ENCODE results near the gene AKR7A2.

DNA sequence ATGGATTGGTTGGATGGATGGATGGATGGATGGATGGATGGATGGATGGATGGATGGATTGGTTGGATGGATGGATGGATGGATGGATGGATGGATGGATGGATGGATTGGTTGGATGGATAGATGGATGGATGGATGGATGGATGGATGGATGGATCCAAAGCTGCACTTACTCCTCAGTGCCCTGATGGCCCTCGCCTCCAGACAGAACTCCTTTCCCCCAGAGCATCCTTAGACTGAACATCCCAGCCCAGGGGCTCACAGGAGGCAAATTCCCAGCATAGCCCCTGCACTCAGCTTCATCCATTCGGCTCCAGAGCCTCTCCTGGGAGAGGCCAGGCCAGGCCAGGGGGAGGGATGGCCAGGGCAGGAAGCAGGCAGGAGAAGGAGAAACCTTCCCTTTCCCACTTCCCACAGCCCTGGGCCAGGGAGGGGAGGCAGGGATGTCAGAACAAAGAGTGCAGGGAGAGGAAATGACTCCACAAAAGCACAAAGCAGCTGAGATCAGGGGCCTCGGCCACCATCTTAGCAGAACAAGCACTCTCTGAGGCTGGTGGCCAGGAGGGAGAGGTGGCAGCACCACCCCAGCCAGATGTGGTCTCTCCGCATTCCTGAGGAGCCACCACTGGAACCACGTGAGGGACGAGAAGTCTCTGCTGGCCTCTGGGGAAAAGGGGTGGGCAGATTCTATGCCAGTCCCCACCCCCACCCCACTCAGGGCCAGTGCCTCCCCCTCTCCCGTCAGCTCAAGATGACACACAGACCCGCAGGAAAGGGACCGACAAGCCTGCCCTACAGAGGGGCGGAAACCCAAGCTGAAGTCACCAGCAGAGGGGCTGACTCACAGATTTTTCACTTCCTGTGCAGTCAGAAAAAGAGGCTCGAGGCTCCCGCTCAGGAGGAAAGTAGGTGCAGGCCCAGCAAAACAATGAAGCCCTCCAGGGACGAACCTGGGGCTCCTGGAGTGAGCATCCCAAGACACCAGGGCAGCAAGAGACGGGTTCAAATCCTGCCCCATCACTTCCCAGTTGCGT, 24.0 kb upstream of the ALDH4A1 start:
- PRO-cap, result no peak
- RAMPAGE, long total RNA, result no peak
- RRBS, result no CpG with 5 or more reads among the region's 15 CpGs

DNA sequence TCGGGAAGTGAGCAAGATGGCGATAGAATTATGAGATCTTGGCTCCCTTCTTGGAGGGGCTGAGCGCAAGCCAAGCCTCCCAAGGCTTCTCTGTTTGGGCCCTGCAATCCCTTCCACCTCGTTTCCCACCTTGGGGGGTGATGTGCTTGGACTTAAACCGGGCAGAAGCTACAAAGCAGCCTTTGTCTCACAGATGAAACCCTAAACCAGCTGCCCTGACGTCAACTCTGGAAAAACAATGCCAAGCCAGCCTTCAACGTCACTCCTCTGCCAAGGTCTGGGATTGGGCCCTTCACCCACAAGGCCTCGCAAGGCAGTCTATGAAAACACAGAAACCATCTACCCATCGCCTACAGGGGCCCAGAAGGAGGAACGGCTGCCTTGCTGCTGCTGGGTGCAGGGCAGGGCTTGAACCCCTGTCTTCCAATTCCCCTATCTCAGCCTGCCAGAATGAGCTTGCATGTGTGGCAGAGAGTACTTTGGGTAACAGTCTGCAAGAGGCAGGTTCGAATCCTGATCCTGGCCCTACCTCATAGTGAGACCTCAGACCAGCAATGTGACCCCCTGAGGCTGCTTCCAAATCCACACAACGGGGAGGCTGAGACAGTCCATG, 15.2 kb downstream of the IFFO2 start:
- PRO-cap, result no peak
- RAMPAGE, long total RNA, result no peak
- RRBS, result no CpG with 5 or more reads among the region's 12 CpGs

DNA sequence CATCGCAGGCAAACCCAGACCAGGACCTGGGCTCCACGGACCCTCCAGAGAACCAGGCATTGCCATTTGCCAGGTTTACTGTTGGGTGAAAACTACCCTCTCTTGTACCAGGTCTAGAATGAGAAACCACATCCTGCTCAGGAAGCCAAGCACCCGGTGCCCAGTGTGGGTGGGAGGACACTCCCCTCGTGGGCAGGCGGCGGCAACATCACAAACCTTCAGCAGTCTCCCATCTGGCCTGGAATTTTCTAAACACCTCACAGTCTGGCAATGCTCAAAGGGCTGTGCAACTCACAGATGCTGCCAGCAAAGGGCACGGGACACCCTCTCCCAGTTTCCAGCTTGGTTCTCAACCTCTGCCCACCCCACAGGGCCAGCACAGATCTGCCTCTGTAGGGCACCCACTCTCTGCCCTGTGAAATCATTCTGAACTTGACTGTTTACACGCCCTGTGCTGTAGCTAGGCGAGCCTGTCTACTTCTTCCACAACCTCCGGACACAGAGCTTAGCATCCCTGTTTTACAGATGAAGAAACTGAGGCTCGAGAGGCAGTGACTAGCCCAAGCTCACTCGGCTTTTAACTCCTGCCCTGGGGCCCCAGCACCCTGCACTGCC, 7.9 kb downstream of the IFFO2 start:
- PRO-cap, result no peak
- RAMPAGE, long total RNA, result no peak
- RRBS, result no CpG with 5 or more reads among the region's 12 CpGs

DNA sequence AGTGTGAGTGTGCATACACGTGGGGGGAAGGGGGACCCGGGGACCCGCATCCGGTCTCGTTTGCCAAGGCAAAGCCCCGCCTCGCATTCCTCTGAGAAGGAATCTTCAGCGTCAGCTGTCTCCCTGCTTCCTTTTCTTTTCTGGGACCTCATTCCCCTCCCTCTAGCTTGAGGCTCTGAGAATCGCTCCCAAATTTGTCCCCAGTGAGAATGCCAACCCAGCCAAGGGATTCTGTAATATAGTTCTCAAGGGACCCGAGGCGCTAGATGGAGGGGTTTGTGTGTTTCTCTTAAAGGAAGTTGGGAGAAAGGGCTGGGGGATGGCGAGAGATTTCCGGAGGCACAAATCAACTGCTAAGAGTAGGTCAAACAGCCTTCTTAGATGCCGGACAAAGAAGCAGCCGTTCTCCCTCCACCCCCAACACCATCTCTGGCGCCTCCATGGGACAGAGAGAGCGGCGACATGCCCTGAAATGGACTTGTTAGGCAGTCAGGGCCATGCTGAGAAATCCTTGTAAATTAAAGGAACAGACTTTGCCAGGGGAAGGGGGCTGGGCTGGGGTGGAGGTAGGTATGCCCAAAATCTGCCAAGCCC, 6.6 kb downstream of the IFFO2 start:
- PRO-cap, result unidirectional peak, plus-strand start at position 241 of the sequence
- RAMPAGE, long total RNA, result no peak
- RRBS, result no CpG with 5 or more reads among the region's 18 CpGs

- PRO-cap, result no peak
- RAMPAGE, long total RNA, result no peak
- RRBS, result no CpG with 5 or more reads among the region's 16 CpGs
Measured at GRCh38 chr1:19009608-19010347, 53.3 kb upstream of the IFFO2 start.

DNA sequence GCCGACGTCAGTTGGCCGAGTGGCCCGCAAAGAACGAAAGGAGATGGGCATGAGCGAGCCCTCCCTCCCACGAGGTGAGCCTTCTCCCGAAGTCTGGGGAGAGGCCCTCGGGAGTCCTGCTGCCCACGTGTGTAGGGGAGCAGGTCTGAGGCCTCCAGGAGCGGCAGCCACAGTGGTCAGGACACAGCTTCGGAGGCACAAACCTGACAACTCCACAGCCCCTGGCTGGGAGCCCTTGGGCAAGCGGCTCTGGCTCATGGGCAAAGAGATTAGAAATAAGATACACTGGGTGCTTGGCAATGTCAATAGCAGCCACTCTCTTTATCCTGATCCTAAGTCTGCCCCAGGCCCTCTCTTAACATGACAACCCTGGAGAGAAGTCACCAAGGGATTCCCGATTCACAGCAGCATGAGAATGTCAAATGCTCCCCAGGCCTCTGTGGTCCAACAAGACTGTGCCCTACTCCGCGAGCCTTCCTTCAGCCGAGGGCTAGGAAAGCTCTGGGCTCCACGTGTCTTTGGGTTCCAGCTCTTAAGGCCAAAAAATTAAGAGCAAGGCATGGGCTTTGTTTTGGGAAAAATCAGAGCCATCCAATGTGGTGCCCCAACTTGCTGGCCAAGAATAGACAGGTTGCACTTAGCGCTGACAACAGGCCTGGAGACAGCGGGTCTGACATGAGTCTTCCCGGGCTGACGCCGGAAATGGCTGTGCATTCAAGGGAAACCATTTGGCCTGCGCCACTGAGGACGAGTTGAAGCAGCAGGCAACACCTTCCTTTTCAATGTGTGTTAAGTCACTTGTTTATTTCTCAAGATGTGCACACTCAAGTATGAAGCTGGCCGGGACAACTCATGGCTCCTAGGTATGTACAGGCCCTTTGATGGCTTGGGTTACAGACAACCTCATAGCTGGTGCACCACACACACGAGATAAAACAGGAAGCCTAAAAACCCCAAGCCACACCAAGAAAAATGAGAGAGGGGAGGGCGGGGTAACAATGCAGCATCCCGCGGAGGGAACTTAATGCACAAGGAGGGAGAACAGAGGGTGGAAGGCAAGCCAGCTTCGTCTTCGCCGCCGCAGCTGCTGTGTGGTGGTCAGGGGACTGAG, 117.6 kb upstream of the IFFO2 start:
- PRO-cap, result no peak
- RAMPAGE, long total RNA, result no peak
- RRBS, result no CpG with 5 or more reads among the region's 34 CpGs

DNA sequence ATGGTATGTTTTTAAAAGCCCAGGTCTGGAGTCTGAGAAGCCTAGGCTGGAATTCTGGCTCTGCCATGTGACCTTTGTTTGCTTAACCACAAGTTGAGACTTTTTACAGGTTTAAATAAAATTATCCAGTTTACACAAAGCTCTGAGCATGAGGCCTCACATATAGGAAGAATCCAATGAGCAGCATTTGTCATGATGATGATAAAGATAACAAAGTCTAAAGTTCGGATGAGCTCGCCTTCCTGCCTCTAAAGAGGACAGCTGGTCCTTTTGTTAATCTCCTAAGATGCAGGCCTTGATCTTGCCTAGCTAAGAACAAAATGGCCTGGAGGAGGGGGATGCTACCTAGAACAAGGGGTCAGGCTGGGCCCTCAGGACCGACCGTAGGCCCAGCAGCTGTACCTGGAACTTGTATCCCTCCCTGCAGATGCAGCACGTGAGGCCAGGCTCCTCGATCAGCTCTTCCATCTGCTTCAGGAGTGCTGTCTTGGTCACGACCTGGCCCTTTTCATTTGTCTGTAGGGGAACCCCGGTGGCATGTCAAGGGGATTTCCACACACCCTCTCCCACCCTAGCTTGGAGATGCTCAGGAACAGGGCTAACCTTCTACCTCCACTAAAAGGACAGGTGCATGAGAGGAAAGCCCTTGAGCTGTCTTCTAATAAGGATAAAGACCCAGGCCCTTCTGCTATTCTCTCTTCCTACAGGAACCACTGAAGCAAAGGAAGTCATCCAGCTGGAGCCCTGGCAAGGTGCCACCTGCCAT, 122.5 kb downstream of the UBR4 start:
- PRO-cap, result no peak
- RAMPAGE, long total RNA, result no peak
- RRBS, result no CpG with 5 or more reads among the region's 8 CpGs

GRCh38 chr1:19097113-19097504, 113.0 kb downstream of the UBR4 start:
- PRO-cap, result no peak
- RAMPAGE, long total RNA, result no peak
- RRBS, result no CpG with 5 or more reads among the region's 5 CpGs

DNA sequence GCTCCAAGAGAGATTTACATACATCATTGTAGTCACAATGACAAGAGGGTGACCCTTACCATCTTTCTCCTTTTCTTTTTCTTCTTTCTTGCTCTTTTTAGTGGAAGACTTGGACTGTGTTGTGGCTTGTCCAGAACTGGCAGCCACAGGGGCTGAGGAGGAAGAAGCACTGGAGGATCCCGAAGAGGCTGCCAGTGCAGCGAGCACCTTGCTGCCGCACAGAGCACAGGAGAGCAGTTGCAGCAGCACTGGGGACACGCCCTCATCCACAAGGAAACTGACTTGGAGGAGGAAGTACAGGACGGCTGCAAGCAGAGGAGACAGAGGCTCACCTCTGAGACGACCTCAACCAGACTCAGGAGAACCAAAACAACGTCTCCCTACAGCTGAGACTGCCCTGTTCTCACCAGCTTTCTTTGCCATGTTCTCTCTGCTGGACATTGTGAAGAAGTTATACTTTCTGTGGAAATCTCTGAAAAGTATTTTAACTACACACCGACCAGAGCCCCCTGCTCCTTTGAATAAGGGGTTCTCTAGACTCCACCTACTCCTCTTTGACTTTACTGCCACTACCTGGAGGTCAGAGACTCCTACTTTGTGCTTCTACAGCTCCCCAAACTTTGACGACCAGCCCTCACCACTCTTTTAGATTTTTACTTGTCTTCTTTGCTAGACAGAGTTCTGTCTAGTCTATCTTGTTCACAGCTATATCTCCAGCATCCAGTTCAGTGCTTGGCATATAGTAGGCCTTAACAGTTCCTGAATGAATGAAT, 88.8 kb downstream of the UBR4 start:
- PRO-cap, result no peak
- RAMPAGE, long total RNA, result no peak
- RRBS, result no CpG with 5 or more reads among the region's 9 CpGs

- PRO-cap, result no peak
- RAMPAGE, long total RNA, result no peak
- RRBS, result no CpG with 5 or more reads among the region's 17 CpGs
Measured at GRCh38 chr1:19147762-19148933, 61.9 kb downstream of the UBR4 start.

GRCh38 chr1:19204544-19204894, 5.5 kb downstream of the UBR4 start:
- PRO-cap, result no peak
- RAMPAGE, long total RNA, result no peak
- RRBS, result no CpG with 5 or more reads among the region's 2 CpGs

DNA sequence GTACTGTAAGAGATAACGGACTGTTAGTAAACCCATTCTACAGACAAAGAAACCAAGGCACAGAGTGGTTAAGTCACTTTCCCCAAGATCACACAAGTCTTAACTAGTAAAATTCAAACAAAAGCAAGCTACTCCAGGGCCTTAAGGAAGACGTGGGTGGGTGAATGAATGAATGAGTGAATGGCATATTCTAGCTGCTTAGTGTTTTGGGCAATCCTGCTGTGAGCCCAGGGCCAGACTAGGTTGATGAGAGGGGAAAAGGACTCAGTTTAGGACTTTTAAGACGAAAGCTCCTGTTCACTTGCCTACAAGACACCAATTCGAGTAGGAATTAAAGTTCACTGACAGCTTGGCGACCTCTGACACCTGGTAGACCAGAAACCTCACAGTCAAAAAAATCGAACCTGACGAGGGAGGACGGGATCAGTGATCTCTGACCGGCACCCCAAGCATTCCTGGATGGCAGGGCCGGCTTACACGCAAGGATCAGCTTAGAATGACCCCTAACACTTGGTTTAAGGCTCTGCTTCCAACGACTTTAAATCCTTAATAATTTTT, 532 bp downstream of the EMC1 start:
- PRO-cap, result no peak
- RAMPAGE, long total RNA, result no peak
- RRBS, result no CpG with 5 or more reads among the region's 12 CpGs

DNA sequence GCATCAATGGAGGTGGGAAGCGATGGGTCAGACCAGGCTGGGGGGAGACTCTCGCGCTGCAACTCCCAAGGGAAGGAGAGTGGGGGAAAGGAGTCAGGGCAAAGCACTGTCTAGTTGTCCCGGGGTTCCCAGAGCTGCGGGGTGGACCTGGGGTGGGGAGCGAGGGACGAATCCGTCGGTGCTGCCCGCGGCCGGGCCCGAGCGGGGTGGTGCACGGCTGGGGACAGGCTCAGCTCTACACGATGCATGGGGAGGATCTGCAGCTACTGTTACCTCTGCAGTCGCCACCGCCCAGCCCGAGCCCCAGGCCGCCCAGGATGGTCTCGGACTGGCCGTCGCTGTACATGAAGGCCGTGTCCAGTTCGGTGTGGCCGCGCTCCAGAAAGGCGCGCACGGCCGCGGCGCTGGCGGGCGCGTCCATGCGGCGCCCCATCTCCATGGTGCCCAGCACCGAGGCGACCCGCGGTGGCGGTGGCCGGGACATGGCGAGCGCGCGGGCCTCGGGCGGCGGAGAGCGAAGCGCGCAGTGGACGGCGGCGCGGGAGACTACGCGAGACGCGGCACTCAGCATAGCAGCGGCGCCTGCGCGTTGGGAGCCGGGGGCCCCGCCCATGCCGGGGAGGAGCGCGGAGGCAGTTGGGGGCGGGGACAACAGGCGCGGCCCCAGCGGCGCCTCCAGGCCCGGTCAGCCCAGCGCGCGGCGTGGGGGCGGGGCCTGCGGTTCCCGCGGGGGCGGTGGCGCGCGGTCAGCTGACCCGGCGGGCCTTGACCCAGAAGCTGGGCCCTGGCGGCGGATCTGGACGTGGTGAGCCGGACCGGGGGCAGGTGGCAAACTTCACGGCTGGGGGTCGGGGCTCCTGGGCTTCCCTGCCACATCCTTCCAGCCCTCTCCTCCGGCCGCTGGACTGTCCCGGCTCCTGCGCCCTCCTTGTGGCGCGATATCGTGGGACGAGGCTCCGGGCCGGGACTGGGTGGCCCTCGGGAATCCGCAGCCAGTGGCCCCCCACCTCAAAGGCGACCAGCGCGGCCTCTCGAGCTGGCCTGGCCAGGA, at the start of gene AKR7A2:
TSS of gene AKR7A2 (minus strand) at position 591 of the 1,051 bp plus-strand sequence.
- PRO-cap, result bidirectional peak, plus-strand start at position 773 of the sequence, minus-strand start at position 548 of the sequence
- RAMPAGE, long total RNA, result no peak
- RRBS, result 1% methylated on average over 63 of the region's 114 CpGs

DNA sequence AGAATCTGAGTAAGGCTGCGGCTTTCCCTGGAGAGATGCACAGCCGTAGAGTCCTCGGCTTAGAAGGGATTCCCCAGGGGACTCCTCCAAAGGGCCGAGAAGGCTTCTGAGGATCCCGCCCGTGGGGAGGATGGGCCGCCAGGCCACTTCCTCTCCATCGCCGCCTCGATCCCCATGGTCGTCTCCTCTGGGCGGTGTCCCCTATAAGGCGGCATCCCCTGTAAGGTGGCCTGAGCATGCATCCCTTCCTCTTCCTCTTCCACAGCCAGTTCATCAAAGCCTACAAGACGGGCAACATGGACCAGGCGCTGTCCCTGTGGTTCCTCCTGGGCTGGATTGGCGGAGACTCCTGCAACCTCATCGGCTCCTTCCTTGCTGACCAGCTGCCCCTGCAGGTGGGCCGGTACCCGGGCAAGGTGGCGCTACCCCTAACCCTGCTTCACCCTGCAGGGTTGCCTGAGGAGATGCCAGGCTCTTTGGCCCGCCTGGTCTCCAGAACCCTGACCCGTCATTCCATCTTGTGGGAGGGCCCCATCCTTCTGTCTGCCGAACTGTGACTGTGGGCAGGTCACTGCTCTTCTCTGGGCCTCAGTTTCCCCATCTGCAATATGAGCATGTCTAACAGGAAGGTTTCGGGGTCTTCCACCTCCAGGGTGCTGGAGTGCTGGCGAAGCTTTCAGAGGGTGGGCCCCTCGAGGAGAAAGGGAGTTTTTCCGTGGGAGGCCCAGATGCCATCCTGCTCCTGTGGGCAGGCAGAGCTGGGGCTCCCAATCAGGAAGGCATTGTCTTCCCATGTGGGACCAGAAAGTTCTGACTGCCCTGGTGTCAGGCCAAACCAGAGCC, 12.5 kb downstream of the SLC66A1 start:
- PRO-cap, result no peak
- RAMPAGE, long total RNA, result no peak
- RRBS, result no CpG with 5 or more reads among the region's 27 CpGs

GRCh38 chr1:19325265-19325674, 13.1 kb downstream of the SLC66A1 start:
- PRO-cap, result no peak
- RAMPAGE, long total RNA, result no peak
- RRBS, result no CpG with 5 or more reads among the region's 12 CpGs

- PRO-cap, result no peak
- RAMPAGE, long total RNA, result no peak
- RRBS, result no CpG with 5 or more reads among the region's 7 CpGs
Measured at GRCh38 chr1:19385312-19385631, 73.1 kb downstream of the SLC66A1 start.

- PRO-cap, result no peak
- RAMPAGE, long total RNA, result no peak
- RRBS, result no CpG with 5 or more reads among the region's 9 CpGs
Measured at GRCh38 chr1:19404486-19405033, 80.8 kb downstream of the CAPZB start.

DNA sequence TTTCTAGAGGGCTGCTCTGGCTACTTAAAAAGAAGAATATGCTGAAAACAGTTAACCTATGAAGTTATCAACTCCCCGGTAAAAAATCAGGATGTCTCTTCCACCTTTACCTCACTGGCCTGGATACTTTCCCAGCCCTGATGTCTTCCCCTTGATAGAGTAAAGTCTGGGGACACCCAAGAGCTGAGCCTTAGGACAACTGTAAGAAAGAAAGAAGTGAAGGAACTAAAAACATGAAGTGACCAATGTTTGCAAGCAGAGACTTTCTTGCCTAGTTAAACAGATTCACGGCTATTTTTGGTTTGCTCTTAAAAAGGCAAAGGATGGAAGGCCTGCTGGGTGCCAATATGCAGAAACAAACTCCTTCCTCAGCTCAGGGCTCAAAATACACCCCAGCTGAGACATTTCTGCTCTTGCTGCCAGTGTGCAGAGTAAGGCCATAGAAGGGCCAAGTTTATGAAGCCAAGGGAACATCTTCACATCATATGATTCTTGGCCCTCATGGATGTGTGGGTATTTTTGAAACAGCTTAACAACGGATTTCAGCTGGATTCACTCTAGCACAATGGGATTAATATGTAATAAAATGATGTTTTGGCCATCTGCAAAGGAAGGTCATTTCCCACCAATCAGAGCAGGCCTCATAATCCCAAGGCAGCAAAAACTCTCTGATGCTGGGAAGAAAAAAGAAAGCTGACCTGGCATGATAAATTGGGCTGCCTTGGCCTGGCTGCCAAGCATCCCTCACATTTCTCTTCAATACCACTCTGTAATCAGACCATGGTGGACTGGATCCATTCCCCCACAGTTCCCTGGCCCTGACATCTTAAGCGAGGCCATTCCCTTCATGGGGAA, 70.8 kb downstream of the CAPZB start:
- PRO-cap, result no peak
- RAMPAGE, long total RNA, result no peak
- RRBS, result no CpG with 5 or more reads among the region's 4 CpGs

DNA sequence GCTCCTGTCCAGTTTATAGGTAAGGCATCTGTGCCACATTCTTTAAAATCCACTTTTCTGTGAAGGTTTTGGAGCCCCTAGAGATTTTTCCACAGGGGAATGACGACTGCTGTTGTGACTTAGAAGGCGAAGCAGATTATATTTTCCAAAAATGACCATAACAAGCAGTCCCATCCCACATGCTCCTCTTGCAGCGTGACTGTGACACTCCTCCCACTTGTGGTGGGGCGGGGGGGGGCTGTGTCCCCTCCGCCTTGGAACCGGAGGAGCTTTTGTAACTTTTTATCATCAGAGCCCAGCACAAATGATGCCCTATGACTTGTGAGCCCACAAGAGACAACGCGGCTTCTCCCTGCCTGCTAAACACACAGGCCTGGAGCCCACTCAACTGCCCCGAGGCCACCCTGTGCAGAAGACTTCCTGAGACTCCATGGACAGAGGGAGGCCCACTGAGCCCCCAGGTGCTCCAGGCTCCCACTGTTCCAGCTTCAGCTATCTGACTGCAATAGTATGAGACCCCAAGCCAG, 59.1 kb downstream of the CAPZB start:
- PRO-cap, result no peak
- RAMPAGE, long total RNA, result no peak
- RRBS, result no CpG with 5 or more reads among the region's 9 CpGs

GRCh38 chr1:19440251-19440793, 45.0 kb downstream of the CAPZB start:
- PRO-cap, result no peak
- RAMPAGE, long total RNA, result no peak
- RRBS, result no CpG with 5 or more reads among the region's 9 CpGs

Measured in lung (tissue), 4 donors.